Neural progenitor cell (in vitro differentiated cells): ENCODE measurements around a stretch of chr10.

DNA sequence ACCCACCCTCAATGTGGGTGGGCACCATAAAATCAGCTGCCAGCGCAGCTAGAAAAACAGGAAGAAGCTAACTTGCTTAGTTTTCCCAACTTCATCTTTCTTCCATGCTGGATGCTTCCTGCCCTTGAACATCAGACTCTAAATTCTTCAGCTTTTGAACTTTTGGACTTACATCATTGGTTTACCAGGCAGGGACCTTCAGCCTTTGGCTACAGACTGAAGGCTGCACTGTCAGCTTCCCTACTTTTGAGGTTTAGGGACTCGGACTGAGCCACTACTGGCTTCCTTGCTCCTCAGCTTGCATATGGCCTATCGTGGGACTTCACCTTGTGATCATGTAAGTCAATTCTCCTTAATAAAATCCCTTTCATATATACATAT lies 1003.2 kb downstream of the SORCS3 start:
- RAMPAGE, long total RNA = no peak

GRCh38 chr10:106973464-106973805 lies 191.1 kb downstream of the SORCS1 start:
- RAMPAGE, long total RNA = no peak

GRCh38 chr10:107032262-107032849 lies 132.2 kb downstream of the SORCS1 start:
- RAMPAGE, long total RNA = no peak

DNA sequence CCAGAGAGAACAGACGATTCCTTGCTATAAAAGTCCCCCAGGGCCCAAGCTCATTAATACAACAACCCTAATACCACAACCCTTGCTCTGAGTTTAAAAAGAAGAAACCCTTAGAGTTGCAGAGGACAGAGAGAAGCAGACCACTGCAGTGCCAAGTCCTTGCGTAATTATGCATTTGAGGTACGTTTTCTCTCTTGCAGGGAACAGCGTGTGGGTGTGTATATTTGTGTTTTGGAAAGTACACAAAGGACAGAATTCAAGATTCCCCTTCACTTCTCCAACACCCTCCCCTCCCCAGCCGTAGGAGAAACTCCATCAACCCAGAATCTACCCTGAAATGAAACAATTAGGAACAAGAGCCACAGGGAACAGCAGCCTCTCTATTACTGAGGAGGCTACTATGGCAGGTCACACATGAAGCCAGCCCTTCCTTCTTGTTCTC lies 23.3 kb downstream of the XPNPEP1 start:
- RAMPAGE, long total RNA = no peak

DNA sequence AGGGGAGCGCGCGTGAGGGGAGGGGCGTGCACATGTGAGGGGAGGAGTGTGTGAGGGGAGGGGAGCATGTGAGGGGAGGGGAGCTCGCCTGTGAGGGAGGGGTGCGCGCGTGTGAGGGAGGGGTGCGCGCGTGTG lies 19.2 kb downstream of the MXI1 start:
- RAMPAGE, long total RNA = no peak

DNA sequence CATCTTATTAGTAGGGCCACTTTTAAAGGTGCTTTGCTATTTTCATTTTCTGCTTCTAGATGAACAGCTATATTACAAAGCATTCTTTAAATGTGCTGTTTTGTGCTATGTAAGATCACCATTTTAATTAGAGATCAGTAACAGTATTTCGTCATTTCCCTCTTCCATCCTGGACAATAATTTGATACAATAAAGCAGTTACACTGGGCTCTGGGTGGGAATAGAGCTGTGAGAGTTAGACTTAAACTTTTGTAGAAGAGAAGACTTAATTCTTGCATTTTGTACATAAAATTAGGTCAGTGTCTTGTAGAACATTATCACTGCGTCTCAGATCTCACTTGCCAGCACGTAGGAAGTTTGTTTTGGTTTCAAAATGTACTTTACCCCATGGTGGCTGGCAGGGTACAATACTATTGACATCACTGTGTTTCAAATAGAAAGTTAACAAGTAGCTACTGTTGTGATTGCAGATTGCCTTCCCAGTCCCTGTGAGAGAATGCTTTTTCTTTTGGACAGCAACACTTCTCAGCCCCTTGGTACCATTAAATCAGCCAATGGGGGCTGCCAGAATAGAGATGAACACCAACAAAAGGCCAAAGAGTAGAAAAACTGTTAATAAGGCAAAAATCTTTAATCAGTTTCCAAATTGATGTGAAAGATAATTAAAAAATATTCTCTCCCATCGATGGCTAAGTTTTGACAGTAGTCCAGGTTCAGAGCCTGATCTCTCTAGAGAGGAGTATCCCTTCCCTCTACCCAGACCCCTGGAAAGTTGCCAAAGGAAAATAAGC lies 35.2 kb downstream of the SMNDC1 start:
- RAMPAGE, long total RNA = no peak

- RAMPAGE, long total RNA = no peak
Measured at GRCh38 chr10:110509793-110510730, 12.4 kb downstream of the DUSP5 start.

- RAMPAGE, long total RNA = no peak
Measured at GRCh38 chr10:110583696-110584731, 16.5 kb downstream of the SMC3 start.

GRCh38 chr10:110764184-110765209 lies 107.2 kb upstream of the PDCD4 start:
- RAMPAGE, long total RNA = no peak

- RAMPAGE, long total RNA = no peak
Measured at GRCh38 chr10:110790006-110790437, 81.7 kb upstream of the PDCD4 start.

GRCh38 chr10:110808561-110808982 lies 63.2 kb upstream of the PDCD4 start:
- RAMPAGE, long total RNA = no peak

GRCh38 chr10:110818653-110819396 lies 52.9 kb upstream of the PDCD4 start:
- RAMPAGE, long total RNA = no peak

- RAMPAGE, long total RNA = no peak
Measured at GRCh38 chr10:110843695-110844512, 27.8 kb upstream of the PDCD4 start.

DNA sequence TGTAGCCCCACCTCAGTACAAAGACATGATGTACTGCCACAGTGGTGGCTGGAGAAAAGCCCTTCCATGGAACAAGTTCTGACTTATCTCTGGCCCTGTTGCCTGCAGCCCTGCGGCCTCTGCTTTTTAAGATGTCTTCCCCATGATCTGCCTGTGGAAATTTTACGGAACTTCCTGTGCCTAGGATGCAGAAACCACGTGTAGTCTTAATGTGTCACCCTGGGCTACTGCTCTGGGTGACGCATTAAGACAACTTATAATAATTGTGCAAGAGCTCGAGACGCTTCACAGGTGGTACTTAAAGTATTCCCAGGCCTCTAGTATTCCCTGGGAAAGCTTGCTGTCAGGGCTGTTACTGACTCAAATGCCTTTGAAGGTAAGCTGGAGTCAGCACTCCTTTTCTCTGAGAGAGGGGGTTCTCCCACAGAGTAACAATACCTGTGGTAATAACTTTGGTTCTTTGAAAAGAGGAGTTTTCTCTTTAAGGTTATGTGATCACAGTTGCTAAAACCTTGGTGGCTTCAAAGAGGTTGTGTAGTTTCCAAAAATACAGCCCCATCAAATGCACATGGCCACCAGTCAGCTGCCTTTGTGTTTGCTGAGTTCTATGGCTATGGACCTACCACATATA lies 9.3 kb upstream of the PDCD4 start:
- RAMPAGE, long total RNA = no peak

DNA sequence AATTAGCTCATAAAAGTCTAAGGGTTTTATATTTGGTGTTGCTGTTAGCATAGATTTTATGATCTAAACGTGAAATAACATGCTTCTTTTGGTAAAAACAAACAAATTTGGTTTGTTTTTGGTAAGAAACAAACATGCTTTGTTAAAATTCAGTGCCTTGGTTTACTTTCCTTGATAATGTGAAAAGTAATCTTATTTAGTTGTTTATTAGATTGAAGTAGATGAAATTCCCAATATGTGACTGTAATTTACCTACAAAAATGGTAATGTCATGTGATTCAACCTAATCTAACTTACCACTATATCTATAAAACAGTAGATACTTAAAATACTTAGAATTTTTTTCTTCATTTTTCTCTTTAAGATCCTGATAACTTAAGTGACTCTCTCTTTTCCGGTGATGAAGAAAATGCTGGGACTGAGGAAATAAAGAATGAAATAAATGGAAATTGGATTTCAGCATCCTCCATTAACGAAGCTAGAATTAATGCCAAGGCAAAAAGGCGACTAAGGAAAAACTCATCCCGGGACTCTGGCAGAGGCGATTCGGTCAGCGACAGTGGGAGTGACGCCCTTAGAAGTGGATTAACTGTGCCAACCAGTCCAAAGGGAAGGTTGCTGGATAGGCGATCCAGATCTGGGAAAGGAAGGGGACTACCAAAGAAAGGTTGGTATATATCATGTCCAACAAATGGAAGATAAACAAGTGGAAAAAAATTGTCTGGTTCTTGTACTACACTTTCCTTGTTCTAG lies 9.3 kb downstream of the PDCD4 start:
- RAMPAGE, long total RNA = no peak

DNA sequence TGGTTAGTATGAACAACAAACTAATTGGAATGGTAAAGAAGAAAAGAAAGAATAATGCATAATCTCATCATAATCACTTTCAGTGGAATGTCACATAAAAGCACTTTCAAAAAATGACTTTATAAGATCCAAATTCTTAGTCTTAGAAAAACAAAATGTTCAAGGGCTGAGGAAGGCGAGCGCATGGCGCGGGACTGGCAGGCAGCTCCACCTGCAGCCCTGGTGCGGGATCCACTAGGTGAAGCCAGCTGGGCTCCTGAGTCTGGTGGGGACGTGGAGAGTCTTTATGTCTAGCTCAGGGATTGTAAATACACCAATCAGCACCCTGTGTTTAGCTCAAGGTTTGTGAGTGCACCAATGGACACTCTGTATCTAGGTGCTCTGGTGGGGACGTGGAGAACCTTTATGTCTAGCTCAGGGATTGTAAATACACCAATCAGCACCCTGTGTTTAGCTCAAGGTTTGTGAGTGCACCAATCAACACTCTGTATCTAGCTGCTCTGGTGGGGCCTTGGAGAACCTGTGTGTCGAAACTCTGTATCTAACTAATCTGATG lies 70.6 kb downstream of the SHOC2 start:
- RAMPAGE, long total RNA = no peak

DNA sequence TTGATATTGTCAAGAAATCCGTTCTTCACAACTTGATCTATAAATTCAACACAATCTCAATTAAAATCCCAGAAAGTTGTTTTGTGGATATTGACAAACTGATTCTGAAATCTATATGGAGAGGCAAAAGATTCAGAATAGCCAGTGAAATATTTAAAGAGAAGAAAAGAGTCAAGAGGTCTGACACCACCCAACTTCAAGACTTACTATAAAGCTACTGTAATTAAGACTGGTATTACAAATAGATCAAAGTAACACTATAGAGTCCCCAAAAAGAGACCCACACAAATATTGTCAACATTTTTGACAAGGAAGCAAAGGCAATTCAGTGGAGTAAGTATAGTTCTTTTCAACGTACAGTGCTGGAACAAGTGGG lies 52.3 kb upstream of the ADRA2A start:
- RAMPAGE, long total RNA = no peak

- RAMPAGE, long total RNA = no peak
Measured at GRCh38 chr10:112183229-112183450, 425 bp downstream of the GPAM start.

DNA sequence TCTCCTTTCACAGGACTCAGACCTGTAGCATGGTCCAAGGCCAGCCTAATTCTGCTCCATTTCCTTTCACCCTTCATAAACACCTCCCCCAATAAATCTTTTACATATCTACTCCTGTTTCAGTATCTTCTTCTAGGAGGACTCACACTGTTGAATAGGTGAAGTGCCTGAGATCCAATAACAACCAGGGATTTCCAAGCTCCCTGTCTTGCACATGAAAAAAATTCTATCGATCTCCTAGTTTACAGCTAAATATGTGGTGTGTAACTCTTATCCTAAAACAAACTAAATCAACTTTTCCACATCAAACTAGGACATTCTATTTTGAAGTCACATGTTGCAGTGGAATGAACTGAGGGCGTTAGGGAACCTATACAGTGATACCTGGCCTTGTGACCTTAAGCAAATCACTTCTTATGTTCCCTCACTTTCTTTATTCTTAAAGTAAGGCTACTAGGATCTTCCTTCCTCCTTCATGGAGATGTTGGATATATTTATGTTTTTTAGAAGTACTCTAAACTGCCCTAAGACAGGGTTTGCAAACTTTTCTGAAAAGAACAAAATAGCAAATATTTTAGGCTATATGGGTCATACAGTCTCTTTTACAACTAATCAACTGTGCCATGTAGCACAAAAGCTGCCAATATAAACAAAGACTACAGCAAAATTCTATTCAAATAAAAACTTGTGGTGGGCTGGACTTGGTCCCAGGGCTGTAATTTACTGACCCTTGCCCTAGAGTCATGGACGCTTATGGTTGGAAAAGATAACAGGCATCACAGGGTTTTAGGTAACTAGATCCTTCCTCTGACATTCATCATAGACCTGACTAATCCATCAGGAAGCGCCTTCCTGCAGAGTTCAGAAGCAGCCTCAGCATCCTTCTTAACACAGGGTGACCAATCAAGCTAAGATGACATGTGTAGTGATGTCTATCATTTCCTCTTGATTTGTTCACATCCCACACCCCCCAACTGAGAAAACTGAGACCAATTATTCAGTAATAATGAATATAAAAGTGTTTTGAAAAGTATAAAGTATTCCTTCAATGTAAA lies 39.9 kb upstream of the GPAM start:
- RAMPAGE, long total RNA = no peak

- RAMPAGE, long total RNA = no peak
Measured at GRCh38 chr10:112280233-112280653, 3.0 kb upstream of the TECTB start.